Endothelial cell (in vitro differentiated cells): Measurements from ENCODE around the gene EFCAB7.

DNA sequence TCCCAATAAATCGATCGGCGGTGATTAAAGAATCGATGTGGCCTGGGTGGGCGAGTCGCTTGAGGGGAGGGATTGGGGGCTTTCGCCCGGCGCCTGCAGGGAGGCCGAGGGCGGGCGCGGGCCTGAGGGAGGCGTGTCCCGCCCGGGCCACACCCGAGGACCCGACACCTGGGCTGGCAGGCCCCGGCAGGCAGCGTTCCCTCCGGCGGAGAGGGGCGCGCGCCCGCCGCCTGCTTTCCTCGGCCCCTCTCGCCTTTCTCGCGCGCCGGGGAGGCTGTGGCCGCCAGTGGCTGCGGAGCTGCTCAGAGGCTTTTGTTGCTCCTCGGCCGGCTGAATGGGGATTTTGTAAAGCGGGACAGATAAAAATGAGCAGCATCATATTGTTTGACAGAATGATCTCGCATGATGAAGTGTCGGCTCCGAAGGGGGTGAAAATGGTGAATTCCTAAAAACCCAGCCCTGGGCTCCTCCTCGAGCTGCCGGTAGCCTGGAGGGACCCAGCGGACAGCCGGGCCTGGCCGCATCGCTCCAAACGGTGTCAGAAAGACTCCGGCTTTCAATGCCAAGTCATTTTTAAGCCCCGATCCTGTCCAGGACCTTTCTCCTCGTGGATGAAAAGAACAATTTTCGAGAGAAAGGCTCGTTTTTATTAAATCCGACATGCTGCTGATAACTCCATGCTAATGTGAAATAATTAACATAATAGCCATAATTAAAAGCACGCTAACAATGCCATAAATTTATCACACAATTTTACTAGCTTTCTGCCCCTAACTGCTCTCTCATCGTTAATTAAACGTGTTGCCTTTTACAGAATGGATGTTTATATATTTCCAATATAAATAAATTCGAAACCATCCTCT is 4.8 kb upstream of the FOXD3 start:
- PRO-cap: no peak

GRCh38 chr1:63321062-63321346 is 1.4 kb upstream of the FOXD3 start:
- PRO-cap: unidirectional peak, plus-strand start at chr1:63321118

DNA sequence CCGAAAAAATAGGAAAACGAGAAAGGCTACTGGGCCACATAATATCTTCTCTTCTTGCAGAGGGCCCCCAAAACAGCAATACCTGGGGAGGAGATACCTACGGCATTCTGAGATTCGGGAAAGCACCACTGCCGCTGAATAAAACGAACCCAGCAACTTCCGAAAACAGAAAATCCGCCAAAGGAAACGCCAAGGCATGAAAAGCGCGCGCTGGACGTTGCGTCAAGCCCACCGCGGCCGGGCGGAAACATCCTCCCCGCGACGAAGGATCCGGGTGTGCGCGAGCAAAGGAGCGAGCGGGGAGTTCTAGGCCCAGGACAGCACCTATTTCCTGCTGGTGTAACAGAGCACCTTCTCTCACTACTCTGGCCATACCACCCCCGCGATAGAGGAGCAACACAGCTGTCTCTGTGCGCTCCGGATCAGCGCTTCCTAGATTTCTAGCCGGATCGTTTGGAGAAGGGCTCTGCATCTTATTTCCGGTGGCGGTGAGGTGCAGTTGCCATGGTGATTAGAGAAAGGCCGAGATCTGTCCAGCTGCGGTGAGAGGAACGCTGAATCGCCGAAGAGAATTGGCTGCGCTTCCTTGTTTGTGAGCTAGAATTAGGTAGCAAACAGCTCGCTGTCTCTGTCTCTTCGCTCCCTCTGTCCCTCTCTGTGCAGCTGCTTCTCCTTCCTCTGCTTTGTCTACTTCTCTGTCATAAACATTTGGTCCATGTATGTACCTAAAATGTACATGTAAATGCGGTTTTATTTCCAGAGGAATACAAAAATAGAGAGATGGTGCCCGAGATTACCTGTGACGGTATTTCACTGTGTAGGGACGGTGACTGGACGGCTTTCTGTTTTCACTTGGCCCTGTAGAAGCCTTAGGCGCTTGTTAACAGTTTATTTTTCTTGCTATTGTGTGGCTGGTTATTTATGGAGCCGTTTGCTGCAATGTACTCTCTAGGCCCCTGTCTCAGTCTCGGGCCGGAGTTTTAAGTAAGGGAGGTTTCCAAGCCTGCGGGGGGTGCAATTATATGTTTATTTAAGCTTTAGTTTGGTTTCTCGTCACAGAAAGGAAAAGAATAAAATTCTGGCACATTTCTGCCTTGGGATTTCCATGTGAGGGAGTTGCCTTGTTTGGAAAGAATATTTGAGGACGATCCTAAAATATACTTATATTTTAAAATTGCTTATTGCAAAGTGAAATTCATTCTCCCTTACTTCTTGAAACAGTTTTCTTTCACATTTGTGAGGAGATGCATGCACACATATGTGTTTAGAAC is at the start of gene EFCAB7:
EFCAB7 (plus strand) TSS at position 498 of the 1,271 bp plus-strand sequence.
- PRO-cap: bidirectional peak, plus-strand start at position 244 of the sequence, minus-strand start at position 158 of the sequence

DNA sequence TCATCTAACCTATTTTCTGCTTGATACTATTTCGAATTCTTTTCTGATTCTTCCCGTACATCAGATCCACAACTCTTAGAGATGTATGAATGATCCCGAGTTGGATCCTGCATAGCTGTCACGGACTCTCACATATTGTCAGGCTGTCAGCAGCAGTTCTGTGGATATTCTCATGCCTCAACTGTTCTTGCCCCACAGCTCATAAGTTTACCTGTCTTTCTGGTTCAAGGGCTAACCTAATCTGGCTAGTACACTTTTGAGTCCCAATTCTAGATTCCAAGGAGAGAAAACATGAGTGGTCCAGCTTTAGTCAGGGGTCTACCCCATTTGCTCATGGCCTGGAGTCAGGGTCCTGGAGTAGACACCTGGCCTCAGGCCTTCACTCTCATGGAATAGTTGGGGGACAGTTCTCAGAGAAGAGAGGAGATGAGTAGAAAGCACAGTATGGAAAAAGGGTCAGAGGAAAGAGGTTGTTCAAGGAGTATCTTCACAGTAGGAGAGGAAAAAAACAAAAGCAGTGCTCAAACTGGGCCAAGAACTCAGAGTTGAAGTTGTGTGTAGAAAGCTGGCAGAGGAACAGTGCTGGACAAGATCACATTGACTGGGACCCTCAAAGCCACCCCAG is 25.8 kb downstream of the PGM1 start:
- PRO-cap: no peak

DNA sequence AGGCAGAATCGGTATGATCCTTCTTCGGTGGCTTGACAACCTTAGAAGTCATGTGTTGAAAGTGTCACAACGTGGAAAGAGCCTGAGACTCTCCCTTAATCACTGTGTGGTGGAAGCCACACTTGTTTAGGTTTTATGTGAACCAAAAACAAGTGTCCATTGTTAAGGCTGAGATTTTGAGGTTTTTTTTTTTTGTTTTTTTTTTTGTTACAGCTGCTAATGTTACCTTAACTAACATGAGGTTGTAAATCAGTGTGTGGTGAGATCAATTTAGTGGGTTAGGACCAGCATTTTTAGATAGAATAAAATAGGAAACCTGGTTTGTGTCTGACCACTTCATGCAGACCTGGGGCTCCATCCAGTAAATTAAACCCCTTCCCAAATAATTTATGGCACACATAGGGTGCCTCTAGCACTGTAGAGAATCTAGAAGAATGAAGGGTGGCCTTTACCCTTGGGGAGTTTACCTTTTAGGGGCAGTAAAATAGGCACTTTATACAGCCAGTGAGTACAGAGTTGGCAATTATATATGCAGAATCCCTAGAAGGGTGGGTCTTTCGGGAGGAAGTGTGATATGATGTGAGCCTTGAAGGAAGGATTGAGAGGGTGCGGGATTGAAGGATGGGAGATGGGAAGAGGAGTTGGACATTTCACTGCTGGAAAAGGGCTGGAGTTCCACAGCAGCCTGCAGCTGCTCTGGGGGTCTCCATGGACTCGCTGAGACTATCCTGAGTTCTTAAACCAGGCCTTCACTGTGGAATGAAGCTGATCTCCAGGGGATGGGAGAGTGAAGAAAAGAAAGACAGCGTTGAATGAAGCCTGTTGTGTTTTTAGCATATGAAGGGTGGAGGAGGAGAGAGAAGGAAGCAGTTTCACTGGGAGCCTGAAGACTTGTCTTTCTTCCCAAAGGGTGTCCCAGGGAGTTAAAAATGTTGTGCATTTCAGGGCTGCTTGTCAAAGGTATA is 8.8 kb downstream of the ROR1 start:
- PRO-cap: no peak

DNA sequence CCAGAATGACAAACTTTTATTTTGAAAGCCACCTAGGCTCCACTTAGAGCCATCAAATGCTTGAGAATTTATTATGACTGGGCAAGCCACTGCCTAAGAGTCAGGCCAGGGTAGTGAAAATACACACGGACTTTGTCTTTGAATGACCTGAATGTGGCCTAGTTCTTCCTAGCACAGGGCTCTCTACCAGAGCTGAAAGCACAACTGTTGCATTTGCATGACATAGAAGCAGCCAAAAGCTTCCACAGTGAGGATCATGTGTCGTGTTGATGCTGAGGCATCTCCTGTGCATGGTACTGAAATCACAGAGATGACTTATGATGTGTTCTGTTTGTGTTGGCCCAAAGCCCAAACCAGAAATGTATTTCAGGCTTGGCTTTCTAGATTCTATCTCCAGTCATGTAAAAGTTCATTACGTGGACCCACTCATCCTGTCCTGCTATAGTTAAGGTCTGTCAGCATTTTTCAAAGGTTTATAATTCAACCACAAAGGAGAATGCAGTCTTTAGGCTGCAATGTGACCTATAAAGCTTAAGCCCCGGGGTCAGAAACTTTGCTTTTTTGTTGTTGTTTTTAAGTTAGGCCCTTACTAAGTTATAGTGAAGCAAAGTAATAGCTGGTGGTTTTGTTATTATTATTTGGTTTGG is 163.9 kb upstream of the UBE2U start:
- PRO-cap: no peak

DNA sequence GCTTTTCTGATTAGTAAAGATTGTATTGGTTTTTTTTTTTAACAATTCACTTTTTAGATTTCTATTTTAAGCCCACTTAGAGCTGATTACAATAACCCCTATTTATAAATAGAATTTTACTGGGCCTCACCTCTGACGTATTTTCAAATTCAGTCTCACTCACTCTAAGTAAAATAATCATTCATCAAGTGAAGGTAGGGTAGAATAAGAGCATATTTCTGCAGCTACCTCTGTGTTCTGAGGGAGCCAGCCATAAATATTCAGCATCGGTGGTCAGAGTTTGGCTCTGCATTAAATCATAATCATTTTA is 95.8 kb upstream of the UBE2U start:
- PRO-cap: no peak

- PRO-cap: unidirectional peak, plus-strand start at chr1:64341381
Observed at GRCh38 chr1:64341081-64341624, 128.8 kb upstream of the CACHD1 start.

DNA sequence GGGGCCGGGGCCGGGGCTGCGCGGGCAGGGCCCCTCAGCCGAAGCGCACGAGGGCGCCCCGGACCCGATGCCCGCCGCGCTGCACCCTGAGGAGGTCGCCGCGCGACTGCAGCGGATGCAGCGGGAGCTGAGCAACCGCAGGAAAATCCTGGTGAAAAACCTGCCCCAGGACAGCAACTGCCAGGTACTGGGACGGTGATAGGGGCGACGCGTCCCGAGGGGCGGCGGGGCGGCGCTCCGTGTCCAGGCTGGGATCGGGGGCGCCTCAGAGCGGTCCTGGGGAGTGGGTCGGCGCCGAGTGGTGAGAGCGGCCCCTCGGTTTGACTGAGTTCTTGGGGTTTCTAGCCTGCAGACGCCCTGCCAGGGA is 346 bp downstream of the RAVER2 start:
- PRO-cap: bidirectional peak, plus-strand start at position 168 of the sequence, minus-strand start at position 108 of the sequence

- PRO-cap: no peak
Observed at GRCh38 chr1:64844623-64845021, 99.7 kb downstream of the RAVER2 start.

- PRO-cap: bidirectional peak, plus-strand start at chr1:64864375, minus-strand start at chr1:64864212
Observed at GRCh38 chr1:64863865-64864533, 102.3 kb downstream of the JAK1 start.

- PRO-cap: no peak
Observed at GRCh38 chr1:64869140-64869668, 97.1 kb downstream of the JAK1 start.

- PRO-cap: no peak
Observed at GRCh38 chr1:64925994-64926735, 40.2 kb downstream of the JAK1 start.

GRCh38 chr1:64935603-64935902 is 30.8 kb downstream of the JAK1 start:
- PRO-cap: no peak

DNA sequence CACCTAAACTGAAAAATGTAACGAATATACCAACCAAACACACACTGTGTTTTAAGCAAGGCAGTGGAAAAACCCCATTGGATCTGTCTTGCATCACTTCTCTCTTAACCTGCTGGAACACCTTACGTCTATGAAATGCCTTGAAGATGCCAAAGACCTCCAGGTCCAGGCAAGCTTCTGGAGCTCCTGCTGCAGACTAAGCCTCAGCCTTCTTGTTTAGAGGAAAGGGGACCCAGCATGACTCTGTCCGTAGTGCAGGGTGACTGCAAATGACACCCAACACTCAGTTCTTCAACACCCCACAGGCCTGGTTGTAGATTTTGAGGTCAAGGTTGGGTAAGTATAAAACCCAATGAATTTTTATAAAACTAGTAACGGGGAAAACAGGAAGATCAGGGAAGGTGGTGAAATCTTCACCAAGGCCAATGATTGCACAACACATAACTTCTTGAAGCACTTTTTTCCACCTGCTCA is 89.3 kb upstream of the JAK1 start:
- PRO-cap: no peak

GRCh38 chr1:65066682-65067621 is 81.1 kb upstream of the AK4 start:
- PRO-cap: bidirectional peak, plus-strand start at chr1:65066833, minus-strand start at chr1:65066721; bidirectional peak, plus-strand start at chr1:65067015, minus-strand start at chr1:65067027; bidirectional peak, plus-strand start at chr1:65067298, minus-strand start at chr1:65067201; bidirectional peak, plus-strand start at chr1:65067491, minus-strand start at chr1:65067376

DNA sequence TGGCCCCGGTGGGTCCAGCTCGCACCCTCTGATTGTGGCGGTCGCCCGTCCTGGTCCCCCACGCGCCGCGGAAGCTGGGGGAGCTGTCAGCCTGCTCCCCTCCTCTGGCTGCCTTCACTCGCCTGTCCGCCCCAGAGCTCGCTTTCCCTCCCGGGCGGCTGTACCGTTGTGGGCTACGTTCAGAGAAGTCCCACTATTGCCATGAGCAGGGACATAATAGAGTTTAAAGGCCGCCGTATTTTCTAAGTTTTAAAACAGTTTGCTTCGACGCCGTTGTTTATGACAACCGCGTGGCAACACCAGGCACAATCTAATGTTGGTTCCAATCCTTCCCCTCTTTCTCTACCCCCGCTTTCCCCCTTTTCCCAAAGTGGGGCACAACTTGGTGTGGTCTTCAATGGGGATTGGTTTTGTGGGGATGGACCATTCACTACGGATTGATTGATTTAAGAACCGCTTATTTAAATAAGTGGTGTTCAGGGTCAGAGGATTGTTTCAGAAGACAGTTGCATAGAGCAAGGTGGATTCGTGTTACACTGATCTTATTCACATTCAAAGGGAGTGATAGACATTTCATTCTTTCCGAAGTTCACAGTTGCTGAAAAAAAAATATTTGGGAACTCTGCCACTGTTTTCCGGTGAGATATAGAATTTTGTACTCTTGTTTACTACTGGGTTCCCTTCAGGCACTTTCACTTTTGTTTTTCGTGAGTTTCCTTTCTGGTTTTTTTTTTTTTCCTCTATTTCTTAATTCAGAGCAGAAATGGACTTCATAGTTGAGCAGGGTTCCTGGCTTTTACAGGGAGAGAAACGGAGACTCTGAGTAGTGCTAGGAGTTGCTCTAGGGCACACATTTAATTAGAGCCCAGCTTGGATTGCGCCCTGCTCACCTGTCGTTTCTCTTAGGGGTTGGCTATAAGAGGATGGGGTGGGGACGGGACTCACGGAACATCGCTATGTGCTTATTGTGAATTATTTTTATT is 79.7 kb upstream of the AK4 start:
- PRO-cap: bidirectional peak, plus-strand start at position 273 of the sequence, minus-strand start at position 312 of the sequence

GRCh38 chr1:65428784-65429367 is 8.4 kb downstream of the LEPR start:
- PRO-cap: no peak

GRCh38 chr1:65429790-65430393 is 9.4 kb downstream of the LEPR start:
- PRO-cap: bidirectional peak, plus-strand start at chr1:65430065, minus-strand start at chr1:65429975

DNA sequence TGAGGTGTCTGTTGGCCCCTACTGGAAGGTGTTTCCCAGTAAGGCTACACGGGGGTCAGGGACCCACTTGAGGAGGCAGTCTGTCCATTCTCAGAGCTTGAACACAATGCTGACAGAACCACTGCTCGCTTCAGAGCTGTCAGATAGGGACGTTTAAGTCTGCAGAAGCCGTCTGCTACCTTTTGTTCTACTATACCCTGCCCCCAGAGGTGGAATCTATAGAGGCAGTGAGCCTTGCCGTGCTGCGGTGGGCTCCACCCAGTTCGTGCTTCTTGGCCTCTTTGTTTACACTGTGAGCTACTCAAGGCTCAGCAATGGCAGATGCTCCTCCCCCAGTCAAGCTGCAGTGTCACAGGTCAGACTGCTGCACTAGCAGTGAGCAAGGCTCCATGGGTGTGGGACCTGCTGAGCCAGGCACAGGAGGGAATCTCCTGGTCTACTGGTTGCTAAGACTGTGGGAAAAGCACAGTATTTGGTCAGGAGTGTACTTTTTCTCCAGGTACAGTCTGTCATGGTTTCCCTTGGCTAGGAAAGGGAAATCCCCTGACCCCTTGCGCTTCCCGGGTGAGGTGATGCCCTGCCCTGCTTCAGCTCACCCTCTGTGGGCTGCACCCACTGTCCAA is 47.1 kb downstream of the LEPR start:
- PRO-cap: no peak